Endothelial cell of umbilical vein (primary cell): ENCODE measurements around a stretch of chr22.

DNA sequence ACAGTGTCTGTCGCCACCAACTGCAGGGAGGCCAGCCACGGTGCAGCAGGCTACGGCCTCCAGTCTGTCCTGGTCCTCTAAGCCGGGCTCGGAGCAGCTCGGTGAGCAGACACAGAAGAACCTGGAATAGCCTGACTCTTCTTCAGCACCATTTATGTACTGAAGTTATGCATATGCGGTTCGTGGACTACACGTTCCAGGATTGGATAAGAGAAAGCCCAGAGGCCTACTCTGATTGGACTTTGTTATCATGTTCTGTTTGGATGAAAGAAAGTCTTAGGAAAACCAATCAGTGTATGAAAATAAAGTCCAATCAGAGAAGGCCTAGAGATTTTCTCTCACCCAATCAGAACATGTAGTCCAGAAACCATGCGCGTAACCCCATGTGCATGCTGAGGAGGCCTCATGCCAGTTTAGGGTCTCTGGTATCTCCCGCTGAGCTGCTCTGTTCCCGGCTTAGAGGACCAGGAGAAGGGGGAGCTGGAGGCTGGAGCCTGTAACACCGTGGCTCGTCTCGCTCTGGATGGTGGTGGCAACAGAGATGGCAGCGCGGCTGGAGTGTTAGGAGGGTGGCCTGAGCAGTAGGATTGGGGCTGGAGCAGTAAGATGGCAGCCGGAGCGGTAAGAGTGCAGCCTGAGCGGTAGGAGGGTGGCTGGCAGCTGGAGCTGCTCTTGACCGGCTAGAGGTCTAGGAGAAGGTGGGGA lies 4461.9 kb upstream of the OR11H1 start:
- PRO-cap, result no peak
CAGE:
- cytosol, long polyA minus RNA, result no peak
- cytosol, long polyA plus RNA, result no peak
- long polyA plus RNA, result no peak
- nucleus, long polyA minus RNA, result no peak
- nucleus, long polyA plus RNA, result no peak

- PRO-cap, result no peak
CAGE:
- cytosol, long polyA minus RNA, result no peak
- cytosol, long polyA plus RNA, result no peak
- long polyA plus RNA, result no peak
- nucleus, long polyA minus RNA, result no peak
- nucleus, long polyA plus RNA, result no peak
Observed at GRCh38 chr22:16183856-16184403, 408.7 kb downstream of the CCT8L2 start.

DNA sequence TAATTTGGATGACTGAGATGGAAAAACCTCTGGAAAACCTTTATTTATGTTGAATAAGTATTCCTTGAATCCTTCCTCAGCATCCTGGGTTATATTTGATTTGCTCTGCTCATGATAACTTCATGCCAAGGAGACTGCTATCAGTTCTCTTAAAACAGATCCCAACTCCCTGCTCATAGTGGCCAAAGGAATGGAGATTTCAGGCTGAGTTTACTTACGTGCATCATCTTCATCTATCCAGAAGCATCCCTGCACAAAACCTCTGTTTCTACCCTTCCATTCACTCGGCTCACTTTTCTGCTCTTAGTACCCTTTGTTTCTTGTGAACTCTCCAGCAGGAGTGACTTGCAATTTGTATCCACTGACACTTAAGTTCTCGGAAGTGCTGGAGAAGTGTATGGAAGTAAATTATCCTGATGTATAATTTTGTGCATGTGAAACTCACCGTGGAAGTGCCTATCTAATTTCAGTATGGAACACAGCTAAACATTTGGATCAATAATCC lies 6.9 kb upstream of the CCT8L2 start:
- PRO-cap, result no peak
CAGE:
- cytosol, long polyA minus RNA, result no peak
- cytosol, long polyA plus RNA, result no peak
- long polyA plus RNA, result no peak
- nucleus, long polyA minus RNA, result no peak
- nucleus, long polyA plus RNA, result no peak

- PRO-cap, result no peak
CAGE:
- cytosol, long polyA minus RNA, result no peak
- cytosol, long polyA plus RNA, result no peak
- long polyA plus RNA, result no peak
- nucleus, long polyA minus RNA, result no peak
- nucleus, long polyA plus RNA, result no peak
Observed at GRCh38 chr22:16722065-16722381, 103.2 kb downstream of the XKR3 start.

DNA sequence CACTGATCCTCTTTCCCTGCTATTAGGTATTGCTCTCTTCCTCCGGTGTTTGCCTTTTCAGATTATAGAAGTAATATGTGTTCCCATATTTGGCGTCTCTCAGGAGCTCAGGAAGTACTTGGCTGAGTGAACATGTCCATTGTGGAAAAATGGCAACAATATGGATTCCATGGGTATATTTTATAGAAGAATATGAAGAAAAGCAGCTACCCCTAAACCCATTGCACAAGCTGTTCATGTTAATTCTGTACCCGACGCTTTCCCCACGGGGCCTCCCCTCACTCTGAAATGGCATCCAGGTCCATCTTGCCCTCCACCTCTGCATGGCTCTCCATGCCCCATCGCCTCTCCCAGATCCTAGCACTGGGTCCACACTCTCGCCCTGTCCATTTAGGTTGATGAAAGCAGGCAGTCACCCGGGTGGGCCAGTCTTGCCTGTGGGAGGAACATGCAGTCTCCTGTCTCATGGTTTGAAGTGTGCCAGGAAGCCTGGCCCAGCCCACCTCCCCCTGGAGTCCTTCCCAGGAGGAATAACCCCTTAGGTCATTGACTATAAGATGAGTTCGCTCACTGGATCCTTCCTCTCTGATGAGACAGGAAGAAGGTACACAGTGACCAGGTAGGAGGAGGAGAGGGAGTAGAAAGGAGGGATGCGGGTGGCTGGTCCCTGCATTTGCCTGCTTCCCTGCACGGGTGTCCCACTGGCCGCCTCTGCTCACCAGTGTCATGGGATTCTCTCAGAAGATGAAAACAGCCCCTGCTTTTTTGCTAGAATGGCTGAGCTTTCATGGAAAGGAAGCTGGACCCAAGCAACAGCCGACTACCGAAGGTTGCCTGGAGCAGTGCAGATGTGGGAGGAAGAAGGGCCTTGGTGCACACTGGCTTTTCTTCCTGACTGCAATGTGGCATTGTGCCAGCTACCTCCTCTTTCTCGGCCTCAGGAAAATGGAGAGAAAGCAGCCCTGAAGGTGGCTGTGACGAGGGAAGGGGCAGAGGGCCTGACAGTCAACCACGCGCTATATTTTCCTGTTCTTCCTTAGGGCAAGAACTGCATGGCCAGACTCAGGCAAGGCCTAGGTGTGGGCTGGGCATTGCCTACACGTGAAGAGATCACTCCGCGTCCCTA lies 6.8 kb downstream of the TMEM121B start:
- PRO-cap, result no peak
CAGE:
- cytosol, long polyA minus RNA, result no peak
- cytosol, long polyA plus RNA, result no peak
- long polyA plus RNA, result no peak
- nucleus, long polyA minus RNA, result no peak
- nucleus, long polyA plus RNA, result no peak

DNA sequence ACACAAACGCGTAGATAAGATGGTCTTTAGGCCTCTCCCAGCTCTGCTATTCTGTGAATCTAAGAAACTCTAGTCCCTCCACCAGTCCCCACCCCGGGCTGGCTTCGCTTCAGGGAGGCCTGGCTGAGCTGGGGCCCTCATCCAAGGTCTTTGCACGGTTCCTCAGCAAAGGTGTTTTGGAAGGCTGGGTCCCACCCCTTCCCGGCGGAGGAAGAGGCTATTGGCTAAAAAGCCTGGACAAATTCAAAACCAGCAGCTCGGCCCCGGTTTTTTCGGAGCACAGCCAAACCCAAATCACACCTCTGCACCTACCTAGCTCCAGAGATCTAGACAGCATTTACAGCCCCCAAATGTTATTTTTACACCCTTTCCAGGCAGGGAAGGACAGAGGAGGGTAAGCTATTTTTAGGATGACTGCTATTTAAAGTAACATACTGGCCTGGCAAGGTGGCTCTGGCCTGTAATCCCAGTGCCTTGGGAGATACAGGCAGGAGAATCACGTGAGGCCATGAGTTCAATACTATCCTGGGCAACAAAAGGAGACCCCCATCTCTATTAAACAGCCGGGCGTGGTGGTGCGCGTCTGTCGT lies 13.2 kb upstream of the HDHD5 start:
- PRO-cap, result no peak
CAGE:
- cytosol, long polyA minus RNA, result no peak
- cytosol, long polyA plus RNA, result no peak
- long polyA plus RNA, result no peak
- nucleus, long polyA minus RNA, result no peak
- nucleus, long polyA plus RNA, result no peak

GRCh38 chr22:17180870-17181561 lies 21.9 kb upstream of the HDHD5 start:
- PRO-cap, result no peak
CAGE:
- cytosol, long polyA minus RNA, result no peak
- cytosol, long polyA plus RNA, result no peak
- long polyA plus RNA, result no peak
- nucleus, long polyA minus RNA, result no peak
- nucleus, long polyA plus RNA, result no peak

GRCh38 chr22:17266042-17267040 lies 47.1 kb upstream of the ADA2 start:
- PRO-cap, result no peak
CAGE:
- cytosol, long polyA minus RNA, result no peak
- cytosol, long polyA plus RNA, result no peak
- long polyA plus RNA, result no peak
- nucleus, long polyA minus RNA, result no peak
- nucleus, long polyA plus RNA, result no peak

DNA sequence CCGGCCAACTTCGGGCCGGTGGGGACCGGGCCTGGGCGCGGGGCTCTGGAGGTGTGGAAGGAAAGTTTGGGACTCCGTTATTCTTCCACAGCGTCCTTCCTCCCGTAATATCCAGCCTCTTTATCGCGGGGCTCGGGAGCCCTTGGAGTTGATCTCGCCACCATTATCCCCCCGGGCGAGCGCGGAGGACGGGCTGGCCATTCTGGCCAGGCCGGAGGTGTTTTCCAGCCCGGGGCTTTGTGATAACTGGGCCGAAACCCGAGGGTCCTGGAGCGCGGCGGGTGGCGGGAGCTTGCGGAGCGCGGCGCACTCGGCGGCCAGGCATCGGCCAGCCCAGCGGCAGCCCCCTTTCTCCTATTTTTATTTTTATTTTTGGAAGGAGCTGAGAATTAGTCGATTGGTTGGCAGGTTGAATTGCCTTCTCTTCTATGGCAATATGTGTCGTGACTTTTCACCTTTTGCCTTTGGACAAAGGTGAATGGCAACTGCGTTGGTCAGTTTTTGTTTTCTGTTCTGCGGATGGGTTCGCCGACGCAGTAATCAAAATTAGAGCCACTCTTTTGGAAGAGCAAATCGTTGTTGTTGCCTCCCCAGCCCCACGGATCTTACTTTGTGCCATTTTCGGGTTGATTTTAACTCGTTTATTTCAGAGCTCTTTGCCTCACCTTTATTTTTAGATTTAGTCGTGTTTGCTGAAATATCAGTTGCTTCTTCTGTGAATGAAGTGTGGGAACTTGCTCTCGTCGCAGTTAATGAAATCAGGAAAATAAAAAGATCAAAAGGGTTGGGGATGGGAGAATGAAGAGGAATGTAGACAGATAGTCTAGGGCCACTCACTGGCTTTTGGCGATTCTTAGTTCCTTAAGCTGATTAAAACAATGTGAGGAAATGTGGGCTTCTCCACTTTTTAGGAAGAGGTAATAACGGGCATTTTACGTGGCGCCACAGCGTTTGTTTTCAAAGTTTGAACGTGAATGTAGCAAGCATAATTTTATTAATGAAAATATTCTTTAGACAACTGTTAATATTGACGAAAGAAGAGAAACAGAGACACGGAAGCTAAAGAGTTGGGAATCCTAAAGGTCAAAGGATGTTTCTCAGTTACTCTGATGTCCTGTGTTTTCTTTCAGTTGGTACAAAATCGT lies 1.6 kb downstream of the CECR2 start:
- PRO-cap, result no peak
CAGE:
- cytosol, long polyA minus RNA, result no peak
- cytosol, long polyA plus RNA, result no peak
- long polyA plus RNA, result no peak
- nucleus, long polyA minus RNA, result no peak
- nucleus, long polyA plus RNA, result no peak

DNA sequence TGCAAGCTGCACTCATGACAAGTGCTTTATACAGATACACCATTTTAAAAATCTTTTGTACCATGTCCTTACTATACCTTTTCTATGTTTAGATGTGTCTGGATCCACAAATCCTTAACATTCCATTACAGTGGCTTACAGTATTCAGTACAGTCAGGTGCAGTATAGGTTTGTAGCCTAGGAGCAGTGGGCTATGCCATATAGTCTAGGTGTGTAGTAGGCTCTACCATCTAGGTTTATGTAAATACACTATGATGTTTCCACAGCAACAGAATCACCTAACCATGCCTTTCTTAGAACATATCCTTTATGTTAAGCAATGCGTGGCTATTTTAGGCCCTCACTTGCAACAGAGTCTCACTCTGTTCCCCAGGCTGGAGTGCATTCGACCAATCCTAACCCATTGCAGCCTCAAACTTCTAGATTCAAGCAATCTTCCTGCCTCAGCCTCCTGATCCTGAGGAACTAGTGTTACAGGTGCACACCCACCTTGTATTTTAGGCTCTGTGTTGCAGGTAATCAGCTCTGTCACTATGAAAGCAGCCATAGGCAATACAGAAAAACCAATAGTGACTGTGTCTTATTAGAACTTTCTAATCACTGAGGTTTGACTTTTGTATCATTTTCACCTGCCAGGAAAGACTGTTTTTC lies 79.3 kb upstream of the SLC25A18 start:
- PRO-cap, result no peak
CAGE:
- cytosol, long polyA minus RNA, result no peak
- cytosol, long polyA plus RNA, result no peak
- long polyA plus RNA, result no peak
- nucleus, long polyA minus RNA, result no peak
- nucleus, long polyA plus RNA, result no peak

DNA sequence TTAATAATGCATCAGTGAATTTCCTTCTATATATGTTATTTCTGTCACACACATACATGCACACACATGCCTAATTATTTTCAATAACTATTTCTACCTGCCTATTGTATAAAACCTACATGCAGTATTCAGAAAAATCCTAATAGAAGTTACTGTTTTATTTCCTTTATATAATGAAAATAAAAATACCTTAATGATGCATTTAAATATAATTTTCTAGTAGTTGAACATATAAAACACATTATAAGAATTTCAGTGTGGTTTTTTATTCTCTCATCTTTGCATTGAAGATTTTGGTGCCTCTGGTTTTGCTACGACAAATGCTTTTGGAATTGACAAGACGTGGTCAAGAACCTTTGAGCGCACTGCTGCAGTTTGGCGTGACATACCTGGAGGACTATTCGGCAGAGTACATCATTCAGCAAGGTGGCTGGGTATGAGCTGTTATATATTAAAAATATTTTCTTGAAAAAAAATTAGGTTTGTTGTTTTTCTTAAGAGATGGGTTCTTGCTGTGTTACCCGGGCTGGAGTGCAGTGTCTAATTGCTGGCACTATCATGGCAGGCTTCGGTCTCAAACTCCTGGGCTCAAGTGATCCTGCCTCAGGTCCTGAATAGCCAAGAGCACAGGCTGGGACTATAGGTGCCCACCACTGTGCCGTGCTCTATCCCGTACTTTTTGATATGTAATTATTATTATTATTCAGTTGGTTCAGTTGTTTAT lies 63.6 kb downstream of the BCL2L13 start:
- PRO-cap, result no peak
CAGE:
- cytosol, long polyA minus RNA, result no peak
- cytosol, long polyA plus RNA, result no peak
- long polyA plus RNA, result no peak
- nucleus, long polyA minus RNA, result no peak
- nucleus, long polyA plus RNA, result no peak

DNA sequence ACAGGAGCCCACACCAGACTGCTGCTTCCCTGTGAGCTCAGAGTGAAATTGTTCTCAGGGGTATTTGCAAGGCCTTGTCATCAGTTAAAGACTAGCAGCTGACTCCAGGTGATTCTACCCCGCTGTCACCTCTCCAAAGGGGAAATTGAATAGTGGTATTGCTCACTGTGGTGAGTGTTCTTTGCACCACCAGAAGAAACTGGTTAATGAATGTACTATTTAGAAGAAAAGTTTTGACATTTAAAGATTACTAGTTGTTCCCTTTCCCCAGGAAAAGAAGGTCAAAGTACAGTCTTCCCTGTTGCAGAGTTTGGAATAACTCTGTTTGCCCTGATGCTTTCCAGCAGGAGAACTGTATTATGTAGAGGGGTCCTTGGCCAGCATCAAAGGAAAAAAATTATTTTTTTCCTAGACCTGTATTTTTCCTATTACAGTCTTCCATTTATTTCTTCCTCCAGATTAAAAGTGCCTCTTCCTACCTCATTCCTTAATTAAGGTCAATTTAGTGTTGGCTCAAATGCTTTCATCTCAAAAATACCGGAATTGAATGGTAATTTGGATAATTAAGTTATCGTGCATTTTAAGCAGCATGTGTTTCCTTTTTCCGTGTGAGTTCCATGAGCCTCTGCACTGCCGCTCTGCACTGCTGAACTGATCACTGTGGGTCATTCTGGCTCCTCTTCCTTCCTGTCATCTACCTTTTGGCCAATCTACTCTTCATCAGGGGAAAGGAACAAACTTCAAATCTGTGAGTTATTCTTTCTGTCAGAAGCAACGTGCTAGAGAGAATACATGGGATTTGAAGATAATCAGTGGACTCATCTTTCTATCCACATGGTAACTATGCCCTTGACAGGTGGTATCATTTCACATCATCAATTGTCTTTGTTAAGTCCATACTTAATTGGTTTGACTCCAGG lies 41.6 kb downstream of the BID start:
- PRO-cap, result no peak
CAGE:
- cytosol, long polyA minus RNA, result no peak
- cytosol, long polyA plus RNA, result no peak
- long polyA plus RNA, result no peak
- nucleus, long polyA minus RNA, result no peak
- nucleus, long polyA plus RNA, result no peak

DNA sequence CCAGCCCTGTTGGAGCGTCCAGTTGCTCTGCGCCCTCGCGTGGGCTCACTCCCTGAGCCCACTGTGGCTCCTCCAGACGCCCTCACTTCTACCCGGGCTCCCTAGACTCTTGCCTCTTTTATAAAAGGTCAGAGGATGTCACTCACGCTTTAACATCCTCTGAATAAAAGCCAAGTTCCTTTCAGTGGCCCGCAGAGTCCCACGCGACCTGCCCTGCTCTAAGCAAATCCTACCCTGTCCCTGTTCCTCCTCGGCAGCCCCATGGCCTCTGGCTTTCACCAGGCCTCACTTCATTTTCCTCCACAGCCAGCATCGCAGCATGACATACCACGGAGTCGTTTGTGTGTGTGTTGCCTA lies 997 bp upstream of the BID start:
- PRO-cap, result no peak
CAGE:
- cytosol, long polyA minus RNA, result no peak
- cytosol, long polyA plus RNA, result no peak
- long polyA plus RNA, result no peak
- nucleus, long polyA minus RNA, result no peak
- nucleus, long polyA plus RNA, result no peak

DNA sequence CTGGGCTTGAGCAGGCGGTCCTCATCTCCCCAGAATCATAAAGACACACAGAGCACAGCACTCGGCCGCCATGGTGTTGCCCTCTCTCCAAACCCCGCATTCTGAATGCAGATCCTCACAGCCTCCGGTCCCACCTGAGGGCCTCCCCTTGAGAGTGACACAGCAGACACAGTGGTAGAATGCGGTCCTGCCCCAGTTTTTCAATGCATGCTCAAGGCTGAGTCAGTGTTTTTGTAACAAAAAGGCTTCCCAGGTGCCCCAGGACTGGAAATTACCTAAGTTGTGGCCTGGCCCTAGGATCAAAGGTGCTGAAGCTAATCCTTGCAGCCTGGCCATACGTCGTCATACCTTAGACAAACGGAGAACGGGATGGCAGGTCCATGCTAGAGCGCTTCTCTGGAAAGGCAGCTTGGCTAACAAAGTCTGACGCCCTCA lies 30.4 kb upstream of the BID start:
- PRO-cap, result no peak
CAGE:
- cytosol, long polyA minus RNA, result no peak
- cytosol, long polyA plus RNA, result no peak
- long polyA plus RNA, result no peak
- nucleus, long polyA minus RNA, result no peak
- nucleus, long polyA plus RNA, result no peak

GRCh38 chr22:17927361-17928016 lies 96.9 kb downstream of the MICAL3 start:
- PRO-cap, result no peak
CAGE:
- cytosol, long polyA minus RNA, result no peak
- cytosol, long polyA plus RNA, result no peak
- long polyA plus RNA, result no peak
- nucleus, long polyA minus RNA, result no peak
- nucleus, long polyA plus RNA, result no peak

DNA sequence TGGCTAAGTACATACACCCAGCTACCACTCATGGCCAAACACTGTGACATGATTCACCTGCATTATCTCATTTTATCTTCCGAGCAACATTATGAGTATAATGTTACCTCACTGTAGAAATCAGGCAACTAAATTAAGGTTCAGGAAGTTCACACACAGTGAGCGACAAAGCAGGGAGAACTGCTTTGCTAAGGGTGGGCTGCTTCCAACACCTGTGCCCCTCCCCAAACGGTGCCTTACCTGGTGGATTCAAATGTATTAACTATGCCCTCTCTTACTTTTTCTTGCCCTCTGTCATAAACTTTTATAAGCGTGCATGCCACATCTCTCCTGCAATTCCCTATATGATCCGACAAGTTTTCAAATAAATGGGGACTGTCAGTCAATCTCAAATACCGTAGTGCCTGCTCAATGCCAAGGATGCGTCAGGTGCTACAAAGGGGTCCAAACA lies 75.0 kb downstream of the MICAL3 start:
- PRO-cap, result no peak
CAGE:
- cytosol, long polyA minus RNA, result no peak
- cytosol, long polyA plus RNA, result no peak
- long polyA plus RNA, result no peak
- nucleus, long polyA minus RNA, result no peak
- nucleus, long polyA plus RNA, result no peak

DNA sequence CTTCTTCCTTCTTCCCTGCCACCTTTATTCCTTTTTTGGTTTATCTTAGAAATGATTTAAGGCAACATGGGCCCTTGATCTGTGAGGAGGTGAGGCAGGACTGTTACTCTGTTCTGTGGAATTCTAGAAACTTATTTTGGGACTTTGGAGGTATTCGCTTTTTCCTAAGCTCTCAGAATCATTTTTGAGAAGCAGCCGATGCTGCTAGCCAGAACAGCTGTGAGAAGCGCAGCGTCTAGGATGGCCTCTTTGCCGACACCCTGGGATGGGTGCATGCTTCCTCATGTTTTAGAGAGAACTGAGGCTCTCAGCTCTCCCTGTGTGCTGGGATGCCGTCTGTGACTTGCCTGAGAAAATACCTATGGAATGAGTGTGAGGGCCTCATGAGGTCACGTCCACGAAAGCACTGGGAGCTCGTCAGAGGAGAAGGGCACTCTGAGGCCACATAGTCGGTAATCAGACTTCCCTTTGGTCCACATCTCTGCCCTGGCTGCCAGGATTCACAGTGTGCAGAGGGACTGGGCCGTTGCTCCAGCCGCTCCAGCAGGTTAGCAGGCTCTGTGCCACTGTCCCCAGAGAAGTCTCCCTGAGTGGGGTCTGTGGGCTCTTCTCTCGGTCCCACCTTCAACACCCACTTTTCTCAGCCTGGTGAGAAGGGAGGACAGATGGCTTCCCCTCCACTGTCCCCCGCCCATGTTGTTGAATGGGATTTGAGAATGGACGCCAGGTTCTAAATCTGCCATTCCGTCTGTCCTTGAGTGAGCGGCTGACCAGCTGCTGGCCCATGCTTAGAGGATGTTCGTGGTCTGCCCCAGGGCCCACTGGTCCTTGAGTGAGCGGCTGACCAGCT lies 54.6 kb downstream of the MICAL3 start:
- PRO-cap, result no peak
CAGE:
- cytosol, long polyA minus RNA, result no peak
- cytosol, long polyA plus RNA, result no peak
- long polyA plus RNA, result no peak
- nucleus, long polyA minus RNA, result no peak
- nucleus, long polyA plus RNA, result no peak

DNA sequence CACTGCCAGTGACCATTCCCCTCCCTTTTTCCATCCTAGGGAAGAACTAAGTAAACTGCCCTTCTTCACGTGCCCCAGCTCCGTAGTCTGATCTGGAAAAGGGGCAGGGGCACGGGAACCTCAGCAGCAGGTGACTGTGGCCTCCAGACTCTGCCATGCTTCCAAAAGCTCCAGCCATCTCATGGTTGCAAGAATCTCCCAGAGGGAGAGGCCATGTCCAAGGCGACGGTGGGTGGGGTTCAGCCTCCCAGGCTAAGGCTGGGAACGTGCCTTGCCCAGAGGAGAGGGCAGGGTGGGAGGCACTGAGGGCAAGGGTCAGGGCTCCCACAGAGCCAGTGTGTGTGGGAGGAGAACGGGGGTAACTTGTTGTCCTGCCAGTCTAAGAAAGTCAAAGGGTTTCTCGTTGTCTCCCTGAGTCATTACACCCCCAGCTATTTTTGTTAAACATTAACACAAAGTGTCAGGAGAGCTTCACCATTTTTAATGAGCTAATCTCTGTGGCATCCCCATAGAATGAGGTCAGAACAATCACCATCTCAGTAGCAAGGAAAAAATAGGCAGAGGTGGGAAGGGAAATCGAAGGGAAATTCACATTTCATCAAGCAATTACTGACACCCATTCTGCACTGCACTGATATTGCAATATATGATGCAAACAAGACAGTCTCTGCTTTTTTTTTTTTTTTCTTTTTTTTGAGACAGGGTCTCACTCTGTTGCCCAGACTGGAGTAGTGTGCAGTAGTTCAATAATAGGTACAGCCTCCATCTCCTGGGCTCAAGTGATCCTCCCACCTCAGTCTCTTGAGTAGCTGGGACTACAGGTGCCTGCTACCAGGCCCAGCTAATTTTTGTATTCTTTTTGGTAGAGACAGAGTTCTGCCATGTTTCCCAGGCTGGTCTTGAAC lies 16.5 kb upstream of the PEX26 start:
- PRO-cap, result no peak
CAGE:
- cytosol, long polyA minus RNA, result no peak
- cytosol, long polyA plus RNA, result no peak
- long polyA plus RNA, result no peak
- nucleus, long polyA minus RNA, result no peak
- nucleus, long polyA plus RNA, result no peak

DNA sequence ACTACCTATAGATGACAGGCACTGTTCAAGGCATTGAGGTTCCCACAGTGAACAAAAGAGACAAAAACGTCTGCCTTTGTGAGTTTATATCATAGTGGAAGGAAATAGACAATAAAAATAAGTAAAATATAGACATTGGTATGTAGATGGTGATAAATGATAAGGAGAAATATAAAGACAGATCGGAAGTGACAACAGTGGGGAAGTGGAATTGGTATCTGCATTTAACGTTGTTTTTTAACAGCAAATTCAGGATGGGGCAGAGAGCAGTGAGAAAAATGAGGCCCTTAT lies 727 bp upstream of the PEX26 start:
- PRO-cap, result no peak
CAGE:
- cytosol, long polyA minus RNA, result no peak
- cytosol, long polyA plus RNA, result no peak
- long polyA plus RNA, result no peak
- nucleus, long polyA minus RNA, result no peak
- nucleus, long polyA plus RNA, result no peak

GRCh38 chr22:18101429-18102326 lies 8.9 kb upstream of the TUBA8 start:
- PRO-cap, result no peak
CAGE:
- cytosol, long polyA minus RNA, result no peak
- cytosol, long polyA plus RNA, result no peak
- long polyA plus RNA, result no peak
- nucleus, long polyA minus RNA, result no peak
- nucleus, long polyA plus RNA, result no peak